Fibroblast of the aortic adventitia (primary cell): ENCODE data around the genes ABCB1 and CDK14.

DNA sequence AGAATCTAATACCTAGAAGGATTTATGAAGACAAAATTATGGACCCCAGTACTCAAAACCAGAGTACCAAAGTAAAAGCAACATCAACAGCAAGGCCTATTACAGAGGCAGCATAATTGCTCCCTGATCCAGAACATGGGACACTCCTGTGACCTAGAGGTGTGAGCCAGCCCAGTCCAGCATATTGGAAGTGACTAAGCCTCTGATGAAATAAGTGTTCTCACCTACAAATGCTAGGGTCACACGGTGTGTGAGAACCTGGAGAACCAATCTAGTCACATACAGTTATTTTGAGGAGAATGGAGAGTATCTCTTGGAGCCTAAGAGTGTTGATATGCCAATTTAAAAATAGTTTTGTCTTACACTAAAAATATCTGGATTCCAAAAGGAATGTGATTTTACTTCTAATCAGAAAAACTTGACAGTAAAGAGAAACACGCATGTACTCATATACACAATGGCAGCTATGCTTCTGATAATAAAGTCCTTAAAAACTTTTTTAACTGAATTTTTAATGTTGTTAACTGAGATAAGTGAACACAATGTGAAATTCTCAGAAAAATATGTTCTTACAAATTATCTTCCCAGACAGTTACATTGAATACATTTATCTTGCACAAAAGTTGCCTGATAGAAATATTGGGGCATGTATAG, 56.9 kb upstream of the CD36 start:
- CAGE, long polyA plus RNA, result no peak

DNA sequence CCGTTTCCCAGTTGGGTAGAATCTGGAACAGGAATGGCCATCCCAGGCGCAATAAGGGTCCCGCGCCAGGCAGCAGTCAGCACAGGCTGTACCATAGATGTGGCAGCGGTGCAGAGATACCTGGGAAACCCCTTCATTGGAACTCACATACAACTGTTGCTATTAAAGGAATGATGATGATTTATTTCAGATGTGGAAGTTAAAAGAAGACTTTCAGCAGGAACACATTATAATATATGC, 119.8 kb downstream of the CD36 start:
- CAGE, long polyA plus RNA, result no peak

DNA sequence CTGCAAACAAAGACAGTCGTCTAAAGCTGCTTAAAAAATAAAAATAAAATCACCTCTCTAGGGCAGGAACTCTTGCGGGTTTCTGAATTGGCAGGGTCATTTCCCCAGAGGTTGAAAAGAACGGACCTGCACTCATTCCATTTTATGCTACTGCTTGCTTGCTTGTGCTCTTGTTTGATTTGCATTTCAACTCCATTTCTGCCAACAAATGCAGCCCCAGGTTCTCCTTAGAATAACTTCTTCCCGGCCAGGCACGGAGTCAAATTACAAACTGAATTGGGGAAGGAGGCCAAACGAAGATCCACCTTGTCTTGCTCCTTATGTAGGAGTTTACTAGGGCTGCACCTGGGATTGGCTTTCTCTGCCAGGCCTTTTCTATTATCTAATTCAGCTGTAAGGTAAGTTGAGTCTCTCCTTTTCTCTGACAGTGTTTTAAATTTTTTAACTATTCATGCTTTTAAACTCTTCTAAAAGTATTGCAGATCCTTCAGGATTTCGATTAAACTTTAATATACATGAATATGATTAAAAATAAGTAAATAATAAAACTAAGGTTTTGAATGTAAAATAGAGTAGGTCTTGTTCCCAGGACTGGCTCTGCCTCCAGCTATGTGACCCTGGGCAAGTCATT, 79.5 kb downstream of the HGF start:
- CAGE, long polyA plus RNA, result no peak

- CAGE, long polyA plus RNA, result no peak
These were observed 7.9 kb downstream of the CACNA2D1 start for GRCh38 chr7:82435536-82436312.

- CAGE, long polyA plus RNA, result no peak
These were observed 64.5 kb upstream of the CACNA2D1 start for GRCh38 chr7:82507985-82508588.

DNA sequence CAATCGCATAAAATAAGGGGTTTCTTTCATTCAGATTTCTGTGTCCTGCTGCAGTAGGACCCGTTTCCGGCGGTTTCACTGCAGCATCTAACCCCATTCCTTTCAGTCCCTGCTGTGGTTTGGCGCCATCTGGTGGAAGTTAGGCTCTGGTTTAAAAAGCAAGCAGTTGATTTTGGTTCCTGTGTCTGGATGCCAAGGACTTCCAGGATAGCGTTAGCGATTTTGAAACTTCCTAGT, 128.6 kb upstream of the CACNA2D1 start:
- CAGE, long polyA plus RNA, result no peak

DNA sequence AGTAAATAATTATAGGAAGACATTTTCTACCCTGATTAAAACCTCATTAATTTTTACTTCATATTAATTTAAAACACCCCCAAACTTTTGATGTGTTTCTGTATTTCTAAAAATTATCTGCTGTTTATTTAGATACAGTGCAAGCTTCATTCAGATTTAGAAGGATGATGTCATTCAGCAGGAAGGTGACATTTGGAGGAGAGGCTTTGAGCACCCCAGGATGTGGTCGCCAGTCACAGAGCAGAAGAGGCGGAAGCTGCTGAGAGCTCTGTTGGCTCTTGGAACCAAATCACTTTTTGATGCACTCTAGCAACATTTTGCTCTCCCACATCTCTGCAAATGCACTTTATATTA, 233.9 kb upstream of the CACNA2D1 start:
- CAGE, long polyA plus RNA, result no peak

GRCh38 chr7:83629363-83630084, 19.4 kb downstream of the SEMA3E start:
- CAGE, long polyA plus RNA, result no peak

GRCh38 chr7:85185383-85186567, 1.1 kb downstream of the SEMA3D start:
- CAGE, long polyA plus RNA, result no peak

DNA sequence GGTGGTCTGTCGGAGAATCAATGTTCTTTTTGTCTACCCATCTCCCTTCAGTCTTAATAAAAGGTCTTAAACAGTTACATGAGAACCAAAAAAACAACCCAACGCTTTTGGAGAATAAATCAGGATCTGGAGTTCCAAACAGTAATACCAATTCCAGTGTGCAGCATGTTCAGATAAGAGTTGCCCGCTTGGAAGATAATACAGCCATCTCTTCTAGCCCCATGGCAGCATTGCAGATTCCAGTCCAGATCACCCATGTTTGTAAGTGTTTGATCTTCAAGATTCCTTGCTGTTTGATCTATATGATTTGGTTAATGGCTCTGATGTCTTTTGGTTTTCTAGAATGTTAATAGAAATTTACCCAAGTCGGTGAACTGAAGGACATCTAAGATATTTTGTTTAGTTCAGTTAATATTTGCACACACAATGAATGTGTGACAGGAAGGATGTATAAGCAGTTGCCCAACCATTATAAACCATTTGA, 31.4 kb downstream of the TMEM243 start:
- CAGE, long polyA plus RNA, result no peak

DNA sequence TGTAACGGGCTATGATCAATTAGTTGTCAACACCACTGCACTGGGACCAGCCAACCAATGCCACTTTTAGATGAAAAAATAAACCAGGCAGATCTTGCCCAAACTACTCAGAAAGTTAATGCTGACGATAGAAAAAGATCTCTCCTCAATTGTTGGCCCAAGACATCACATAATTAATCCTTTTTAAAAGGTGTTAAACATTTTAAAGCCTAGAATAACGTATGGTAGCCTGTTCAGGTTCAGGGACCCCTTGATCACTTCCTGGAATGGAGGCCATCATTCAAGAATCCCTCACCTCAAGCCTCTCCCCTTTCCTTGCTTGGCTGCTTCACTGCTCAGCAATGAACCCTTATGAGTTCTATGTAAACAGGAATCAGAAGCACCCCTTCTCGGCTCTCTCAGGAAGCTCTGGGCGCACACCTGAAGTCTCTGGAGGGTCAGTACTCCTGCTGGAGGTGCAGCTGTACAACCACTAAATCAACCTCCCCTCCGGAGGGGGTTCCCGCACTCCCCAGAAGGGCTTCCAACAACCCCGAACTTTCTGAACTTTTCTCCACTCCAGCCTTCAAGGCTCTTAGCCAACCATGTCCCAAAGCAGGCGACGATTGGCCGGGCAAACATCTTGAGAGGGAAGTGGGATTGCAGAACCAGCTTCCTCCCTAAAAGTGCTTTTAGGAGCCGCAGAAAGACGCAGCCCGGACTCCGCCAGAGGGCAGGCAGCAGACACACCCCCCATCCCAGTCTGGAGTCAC, 695 bp downstream of the TMEM243 start:
- CAGE, long polyA plus RNA, result no peak

- CAGE, long polyA plus RNA, result no peak
These were observed at the start of gene ABCB1 for GRCh38 chr7:87600753-87601144. TSS of gene ABCB1 (minus strand) at chr7:87600884.

- CAGE, long polyA plus RNA, result no peak
These were observed 107.1 kb downstream of the RUNDC3B start for GRCh38 chr7:87735222-87735824.

DNA sequence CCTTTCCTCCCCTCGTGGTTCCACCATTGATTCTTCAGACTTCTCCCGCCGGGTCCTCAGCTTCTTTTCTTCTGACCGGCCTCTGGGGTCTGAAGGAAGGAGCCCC, 375 bp downstream of the DBF4 start:
- CAGE, long polyA plus RNA, result no peak

- CAGE, long polyA plus RNA, result no peak
These were observed 40.4 kb upstream of the STEAP4 start for GRCh38 chr7:88346935-88347604.

DNA sequence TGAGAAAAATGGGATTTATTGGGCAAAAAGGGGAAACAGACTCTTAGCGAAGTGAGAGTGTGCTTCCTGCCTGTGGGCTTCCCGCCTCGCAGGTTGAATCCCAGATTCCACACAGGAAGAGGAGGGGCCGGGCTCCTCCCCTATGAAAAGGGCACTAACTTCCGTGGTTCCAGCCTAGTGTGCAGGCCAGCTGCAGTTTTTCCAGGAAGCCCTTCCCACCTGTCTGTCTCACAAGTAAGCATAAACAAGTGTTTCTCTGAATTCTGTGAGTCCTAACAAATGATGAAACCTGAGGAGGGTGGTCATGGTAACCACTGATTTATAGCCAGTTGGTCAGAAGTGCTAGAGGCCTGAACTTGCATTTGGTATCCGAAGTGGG, 54.6 kb upstream of the STEAP4 start:
- CAGE, long polyA plus RNA, result no peak

- CAGE, long polyA plus RNA, result no peak
These were observed 700 bp upstream of the ZNF804B start for GRCh38 chr7:88758810-88759190.

GRCh38 chr7:90172984-90173290, 18.7 kb downstream of the STEAP1 start:
- CAGE, long polyA plus RNA, result no peak

GRCh38 chr7:90345219-90346389, 912 bp upstream of the GTPBP10 start:
- CAGE, long polyA plus RNA, result no peak

DNA sequence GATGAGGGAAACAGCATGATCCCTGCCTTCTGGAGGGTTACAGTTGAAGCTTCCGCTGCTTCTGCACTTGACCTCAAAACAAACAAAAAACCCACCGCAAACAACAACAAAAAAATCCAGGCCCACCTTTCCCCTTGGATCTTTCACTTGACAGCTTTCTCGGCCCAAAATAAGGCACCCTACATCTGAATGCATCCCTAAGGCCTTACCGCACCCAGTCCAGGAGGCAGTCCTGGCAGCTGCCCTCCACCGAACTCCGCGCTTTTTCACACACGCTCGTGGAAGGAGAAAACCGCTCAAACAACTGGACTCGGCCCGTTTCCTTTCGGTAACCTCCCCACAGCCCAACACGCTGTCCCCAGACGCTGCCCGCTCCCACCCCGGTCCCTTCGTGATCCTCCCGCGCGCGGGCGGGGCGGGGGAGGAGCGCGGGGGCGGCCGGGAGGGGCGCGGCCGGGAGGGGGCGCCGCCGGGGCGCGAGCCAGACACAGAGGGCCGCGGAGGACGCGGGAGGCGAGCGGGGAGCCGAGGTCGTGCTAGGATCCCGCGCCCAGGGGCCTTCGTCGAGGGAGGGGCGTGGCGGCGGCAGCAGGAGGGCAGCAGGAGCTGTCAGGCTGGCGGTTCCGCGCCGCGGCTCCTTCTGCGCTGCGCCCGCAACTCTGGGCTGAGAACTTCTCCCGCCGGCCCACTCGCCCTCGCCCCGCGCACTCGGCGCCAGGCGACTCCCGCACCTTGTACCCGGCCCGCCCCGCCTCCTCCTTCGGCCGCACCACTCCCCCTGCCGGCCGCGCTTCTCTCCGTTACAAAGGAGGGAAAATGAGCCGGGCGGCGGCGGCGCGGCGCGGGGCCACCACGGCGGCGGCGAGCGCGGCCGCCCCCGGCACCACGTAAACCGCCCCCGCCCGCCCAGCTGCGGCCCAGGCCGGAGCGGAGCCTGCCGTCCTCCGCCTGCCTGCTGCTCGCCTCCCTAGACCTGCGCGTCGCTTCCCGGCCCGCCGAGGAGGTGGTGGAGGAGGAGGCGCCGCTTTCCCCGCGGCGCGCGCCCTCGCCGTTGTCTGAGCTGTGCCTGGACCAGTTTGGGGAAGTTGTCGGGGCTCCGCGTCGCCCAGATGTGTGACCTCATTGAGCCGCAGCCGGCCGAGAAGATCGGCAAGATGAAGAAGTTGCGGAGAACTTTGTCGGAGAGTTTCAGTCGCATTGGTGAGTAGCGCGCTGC, at the start of gene CDK14:
CDK14 (plus strand) TSS at position 803 of the 1,216 bp plus-strand sequence.
- CAGE, long polyA plus RNA, result no peak